ENCODE measurements around a stretch of chr2.

DNA sequence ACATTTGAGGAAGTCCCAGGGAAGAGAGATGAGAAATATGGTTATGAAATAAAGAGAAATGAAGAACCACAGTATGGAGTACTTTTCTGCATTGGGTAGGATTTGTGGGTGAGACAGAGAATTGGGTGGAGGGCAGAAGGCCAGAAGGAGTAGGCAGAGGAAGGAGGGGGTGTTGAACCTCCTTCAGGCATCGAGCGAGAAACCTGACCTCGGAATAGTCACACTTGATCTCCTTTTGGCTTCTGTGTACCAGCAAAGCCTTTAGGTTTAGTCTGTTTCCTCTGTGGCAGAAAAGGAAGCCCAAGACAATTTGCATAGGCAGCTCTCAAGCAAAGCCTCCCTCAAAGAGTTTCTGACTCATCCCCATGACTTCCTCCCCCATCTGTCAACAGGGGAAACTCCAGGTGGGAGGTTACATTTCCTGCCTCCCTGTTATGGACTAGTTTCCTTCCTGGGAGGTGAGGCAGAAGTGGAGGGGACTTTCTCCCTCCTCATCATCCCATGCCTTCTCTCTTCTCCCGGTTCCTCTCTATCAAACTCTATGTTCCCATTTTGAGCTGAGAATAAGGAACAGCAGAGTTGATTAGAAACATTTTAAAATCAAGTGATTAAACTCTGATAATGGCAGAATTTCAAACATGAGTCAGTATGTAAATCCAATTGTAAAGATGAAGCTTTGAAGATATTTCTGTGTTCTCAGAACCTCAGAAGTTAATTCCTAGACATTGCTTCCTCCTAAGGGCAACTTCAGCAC is 46.0 kb downstream of the QPCT start:
- PRO-cap = no peak

DNA sequence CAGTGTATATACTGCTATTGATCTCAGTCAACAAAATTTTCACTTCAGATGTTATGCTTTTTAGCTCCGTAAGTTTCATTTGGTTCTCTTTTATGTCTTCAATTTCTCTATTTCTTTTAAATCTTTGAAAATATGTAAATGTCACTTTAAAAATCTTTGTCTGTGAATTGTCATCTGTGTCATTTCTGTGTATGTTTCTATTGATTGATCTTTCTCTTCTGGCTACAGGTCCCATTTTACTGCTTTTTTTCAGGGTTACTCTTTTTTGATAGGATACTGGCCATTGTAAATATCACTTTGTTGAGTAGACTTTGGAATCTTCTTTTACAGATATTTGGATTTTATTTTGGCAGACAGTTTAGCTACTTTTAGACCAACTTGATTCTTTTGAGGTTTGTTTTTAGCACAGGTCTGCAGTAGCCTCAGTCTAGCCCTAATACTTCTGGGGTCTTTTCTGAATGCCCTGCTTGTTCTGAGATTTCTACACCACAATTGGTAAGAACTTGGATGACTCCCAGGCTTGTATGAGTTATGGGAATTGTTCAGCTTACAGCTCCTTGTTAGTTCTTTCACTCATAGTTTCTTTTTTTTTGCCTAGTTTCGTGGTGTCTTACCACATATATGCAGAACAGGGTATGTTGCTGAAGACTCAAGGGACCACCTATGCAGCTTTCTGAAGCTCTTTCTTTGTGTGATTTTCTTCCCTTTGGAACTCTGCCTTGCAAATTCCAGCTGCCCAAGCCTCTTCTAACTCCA is 122.2 kb downstream of the QPCT start:
- PRO-cap = unidirectional peak, plus-strand start at position 397 of the sequence

- PRO-cap = no peak
Observed at GRCh38 chr2:37614068-37614512, 57.4 kb downstream of the CDC42EP3 start.

- PRO-cap = no peak
Observed at GRCh38 chr2:37646018-37646378, 25.4 kb downstream of the CDC42EP3 start.

DNA sequence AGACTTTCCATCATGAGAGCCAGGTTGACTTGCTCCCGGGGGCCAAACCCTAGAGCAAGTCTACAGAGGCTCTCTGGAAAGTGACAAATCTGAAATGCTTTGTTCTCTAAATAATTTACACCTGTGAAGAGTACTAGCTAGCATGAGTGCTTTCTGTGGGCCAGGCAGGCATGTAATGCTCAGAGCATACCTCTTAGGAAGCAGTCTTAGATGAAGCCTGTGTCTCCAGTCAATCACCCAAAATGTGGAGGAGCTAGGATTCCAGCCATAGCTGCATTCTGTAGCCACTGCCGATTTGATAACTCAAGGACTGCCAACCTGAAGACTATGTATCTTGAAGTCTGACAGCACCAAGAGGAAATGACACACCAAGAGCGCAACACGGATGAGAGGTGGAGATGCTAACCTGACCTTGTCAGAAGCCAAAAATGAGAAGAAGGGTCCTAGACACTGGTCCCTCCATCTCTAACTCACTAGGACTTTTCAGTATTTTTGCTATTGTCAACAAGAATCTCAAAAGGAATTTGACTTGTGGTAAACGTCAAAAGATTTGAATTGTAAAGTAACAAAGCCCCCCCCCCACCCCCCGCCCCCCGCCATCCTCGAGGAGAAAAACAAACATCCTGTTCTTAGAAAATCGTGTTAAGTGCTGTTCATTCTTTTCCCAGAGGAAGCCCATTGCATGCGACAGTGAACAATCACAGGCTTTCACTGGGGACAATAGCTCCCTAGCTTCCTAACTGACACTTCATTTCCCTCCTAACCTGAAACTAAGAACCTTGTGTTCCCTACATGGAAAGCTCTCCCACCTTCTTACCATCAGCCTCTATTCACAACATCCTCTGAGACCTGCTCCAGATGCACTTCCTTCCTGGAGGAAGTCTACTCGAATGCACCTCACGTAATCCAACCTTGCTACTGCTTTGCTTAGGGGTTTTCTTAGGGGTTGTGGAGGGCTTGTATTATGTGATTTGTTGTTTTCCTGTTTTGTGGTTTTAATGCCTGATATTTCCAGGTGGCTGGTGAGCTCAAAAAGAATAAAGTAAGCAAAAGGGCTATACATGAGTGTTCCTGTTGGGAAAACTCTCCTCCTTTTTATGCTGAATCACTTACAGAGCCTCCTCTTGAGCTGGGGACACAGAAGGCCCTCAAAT is 14.7 kb downstream of the CDC42EP3 start:
- PRO-cap = no peak

DNA sequence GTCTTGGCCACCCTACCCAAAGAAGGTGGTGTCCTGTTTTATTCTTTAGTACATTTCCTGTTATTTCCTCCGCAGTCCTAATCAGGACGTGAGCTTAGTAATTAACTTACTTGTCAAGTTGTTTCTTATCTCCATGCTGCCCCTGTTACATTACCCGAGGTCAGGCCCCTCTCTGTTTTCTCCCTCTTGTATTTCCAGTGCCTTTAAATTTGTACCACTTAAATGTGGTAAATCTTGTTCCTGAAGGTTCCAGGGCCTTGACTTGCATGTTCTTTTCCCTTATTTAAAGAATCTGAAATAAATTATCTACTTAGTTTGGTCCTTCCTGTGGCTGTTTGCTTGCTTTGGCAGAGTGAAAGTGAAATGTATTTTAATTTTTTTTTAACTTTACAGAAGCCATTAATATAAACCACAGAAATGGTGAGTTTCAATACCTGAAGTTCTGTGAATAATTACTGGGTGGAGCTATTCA is 73.5 kb upstream of the RMDN2 start:
- PRO-cap = no peak

DNA sequence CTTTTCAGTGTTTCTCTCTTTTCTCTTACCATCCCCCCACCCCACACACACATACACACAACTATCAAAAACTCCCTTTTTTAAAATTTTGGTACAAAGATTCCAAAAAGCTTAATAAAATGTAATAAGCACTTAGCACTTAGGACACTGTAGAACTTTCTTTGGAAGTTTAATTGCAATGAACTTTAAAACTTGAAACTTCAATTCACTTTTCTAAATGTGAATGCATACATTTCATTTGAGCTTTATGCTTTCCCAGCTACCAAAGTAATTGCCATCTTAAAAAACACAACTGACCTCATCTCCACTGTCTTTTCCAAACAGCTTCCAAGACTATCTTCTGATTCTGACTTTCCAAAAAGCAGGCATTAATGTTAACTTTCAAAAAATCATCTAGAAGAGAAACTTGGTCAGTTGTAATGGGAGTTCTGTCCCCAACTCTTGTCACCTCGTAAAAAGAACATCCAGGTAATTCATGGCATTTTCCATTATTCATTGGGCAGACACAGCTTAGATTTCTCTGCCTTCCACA is 7.0 kb downstream of the CYP1B1 start:
- PRO-cap = no peak

- PRO-cap = no peak
Observed at GRCh38 chr2:38070300-38071034, 5.5 kb downstream of the CYP1B1 start.

DNA sequence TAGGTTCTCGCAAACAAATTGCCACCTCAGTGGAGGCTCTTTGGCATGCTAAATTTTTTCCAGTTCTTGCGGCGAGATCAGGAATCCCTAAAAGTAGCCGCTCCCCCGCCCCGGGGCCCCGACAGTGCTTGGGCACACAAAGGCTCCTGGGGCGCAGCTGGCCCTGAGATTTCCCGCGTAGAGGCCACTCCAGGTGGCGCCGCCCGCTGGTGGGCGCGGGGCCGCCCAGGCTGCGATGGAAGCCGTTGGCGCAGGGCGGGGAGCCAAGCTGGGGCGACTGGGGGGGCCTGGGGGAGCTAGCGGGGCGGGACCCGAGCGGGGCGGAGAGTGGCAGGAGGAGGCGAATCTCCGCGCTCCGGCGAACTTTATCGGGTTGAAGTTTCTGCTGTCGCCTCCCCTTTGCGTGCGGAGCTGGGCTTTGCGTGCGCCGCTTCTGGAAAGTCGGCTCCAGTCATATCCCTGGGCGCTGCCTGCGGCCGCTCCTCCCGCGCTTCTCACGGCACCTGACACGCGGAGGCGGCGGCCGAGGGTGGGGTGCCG is 702 bp upstream of the CYP1B1 start:
- PRO-cap = bidirectional peak, plus-strand start at position 450 of the sequence, minus-strand start at position 165 of the sequence

DNA sequence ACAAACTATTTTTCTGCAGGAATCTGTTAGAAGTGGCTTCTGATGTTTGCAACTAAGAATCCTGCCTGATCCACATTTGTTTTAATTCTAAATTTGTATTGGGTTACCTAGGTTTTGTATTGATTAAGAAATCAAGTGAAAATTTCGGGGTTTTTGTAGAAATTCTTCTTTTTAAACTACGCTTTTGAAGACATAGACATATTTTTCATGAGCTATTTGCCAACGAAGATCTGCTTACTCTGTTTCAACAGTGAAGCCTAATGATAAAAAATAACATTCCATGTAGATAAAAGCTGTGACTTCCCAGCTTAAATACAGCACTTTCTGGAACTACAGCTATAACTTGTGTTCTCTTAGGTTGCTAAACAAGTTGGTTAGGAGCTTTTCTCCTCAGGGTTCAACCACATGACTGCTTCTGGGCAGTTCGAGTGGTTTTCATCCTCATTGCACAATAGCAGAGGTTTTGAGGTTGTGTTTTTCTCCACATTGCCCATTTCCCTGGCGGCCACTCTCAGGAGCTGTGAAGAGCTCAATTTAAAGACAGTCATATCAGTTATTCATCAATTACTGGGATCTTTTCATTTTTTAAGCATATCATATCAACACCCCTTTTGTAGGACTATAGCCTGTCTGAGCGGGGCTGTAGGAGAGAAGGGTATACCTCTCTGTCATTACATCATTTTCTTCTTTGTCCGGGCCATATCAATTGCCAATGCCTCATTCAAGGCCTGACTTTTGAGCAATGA is 102.1 kb upstream of the CYP1B1 start:
- PRO-cap = bidirectional peak, plus-strand start at position 493 of the sequence, minus-strand start at position 326 of the sequence

- PRO-cap = no peak
Observed at GRCh38 chr2:38446922-38447671, 70.0 kb upstream of the ATL2 start.

DNA sequence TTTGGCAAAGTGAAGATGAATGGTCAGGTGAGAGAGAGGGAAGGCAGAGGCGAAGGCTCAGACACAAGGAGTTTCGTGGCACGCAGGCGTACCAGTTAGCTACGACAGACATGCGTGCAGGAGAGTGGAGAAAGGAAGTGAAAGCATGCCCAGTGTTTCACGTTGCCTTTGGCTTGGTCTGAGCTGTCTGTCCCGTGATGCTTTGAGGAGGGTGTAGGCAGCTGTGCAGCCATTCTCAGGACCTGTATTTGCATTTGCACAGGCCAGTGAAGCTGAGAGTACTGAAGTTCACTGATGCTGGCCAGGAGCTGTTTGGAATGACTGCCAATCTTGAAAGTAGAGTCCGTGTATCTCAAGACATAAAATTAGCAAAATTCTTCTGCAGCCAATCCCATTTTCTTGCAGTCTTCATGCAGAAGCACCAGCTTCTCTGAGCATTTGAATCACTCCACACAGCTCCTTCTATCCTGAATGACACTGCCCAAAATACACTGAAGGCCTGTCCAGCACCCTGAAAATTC is 69.4 kb downstream of the HNRNPLL start:
- PRO-cap = no peak

GRCh38 chr2:38601092-38601367 is 1.7 kb downstream of the HNRNPLL start:
- PRO-cap = no peak

GRCh38 chr2:38601400-38601882 is 1.3 kb downstream of the HNRNPLL start:
- PRO-cap = no peak

DNA sequence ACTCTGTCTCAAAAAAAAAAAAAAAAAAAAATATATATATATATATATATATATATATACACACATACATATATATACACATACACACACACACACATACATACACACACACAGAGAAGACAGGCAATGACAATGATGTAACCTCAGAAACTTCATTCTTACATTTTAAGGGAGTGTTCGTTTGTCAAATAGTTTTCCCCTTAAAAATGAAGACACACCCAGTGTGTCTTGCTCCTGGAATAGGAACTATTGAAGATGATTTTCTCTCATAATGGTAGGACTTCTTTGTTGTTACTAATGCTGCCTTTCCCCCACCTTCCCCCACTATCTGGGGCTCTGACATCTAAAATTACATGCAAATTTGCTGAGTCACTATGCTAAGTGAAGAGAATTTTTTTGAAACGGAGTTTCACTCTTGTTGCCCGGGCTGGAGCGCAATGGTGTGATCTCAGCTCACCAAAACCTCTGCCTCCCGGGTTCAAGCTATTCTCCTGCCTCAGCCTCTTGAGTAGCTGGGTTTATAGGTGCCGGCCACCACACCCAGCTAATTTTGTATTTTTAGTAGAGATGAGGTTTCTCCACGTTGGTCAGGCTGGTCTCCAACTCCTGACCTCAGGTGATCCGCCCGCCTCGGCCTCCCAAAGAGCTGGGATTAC is 48.1 kb downstream of the DHX57 start:
- PRO-cap = no peak

- PRO-cap = no peak
Observed at GRCh38 chr2:38995125-38995608, 105.5 kb downstream of the ARHGEF33 start.

DNA sequence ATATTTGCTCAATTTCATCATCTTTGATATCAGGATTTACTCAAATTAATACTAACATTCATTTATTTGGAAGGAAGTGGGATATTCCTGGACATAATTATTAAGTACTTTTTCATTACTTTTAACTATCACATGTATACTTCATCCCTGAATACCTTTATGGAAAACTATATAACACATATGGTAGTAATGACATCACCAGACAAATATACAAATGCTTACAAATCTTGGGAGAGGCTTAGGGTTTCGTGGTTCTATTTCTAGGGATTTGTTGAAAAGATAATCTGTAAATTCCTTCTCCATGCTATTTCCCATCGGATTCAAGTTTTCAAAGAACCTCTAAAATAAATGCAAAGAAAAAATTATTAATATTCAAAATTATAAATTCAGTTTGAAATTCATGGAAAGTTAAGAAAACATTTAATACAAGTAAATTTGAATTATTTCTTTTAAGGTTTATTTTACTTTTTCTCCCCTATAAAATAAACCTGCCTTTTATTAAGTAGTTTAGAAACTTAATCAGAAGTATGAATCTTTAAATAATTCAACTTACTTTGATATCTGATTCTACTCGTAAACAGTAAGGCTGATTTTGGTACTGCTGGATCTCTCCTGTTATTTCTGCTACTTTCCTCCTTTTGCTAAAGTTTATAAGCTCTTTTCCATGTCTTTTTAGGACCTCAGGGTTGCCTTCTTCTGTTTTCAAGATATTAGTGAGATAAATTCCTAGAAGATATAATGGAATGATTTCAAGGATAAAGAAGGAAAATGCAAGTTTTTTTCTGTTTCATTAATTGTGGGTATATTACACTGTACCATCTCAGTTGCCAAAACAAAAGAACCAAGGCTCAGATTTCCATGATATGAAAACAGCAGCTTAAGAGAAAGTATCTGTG is 107.3 kb downstream of the ARHGEF33 start:
- PRO-cap = no peak

- PRO-cap = no peak
Observed at GRCh38 chr2:39051799-39052528, 68.9 kb downstream of the SOS1 start.

DNA sequence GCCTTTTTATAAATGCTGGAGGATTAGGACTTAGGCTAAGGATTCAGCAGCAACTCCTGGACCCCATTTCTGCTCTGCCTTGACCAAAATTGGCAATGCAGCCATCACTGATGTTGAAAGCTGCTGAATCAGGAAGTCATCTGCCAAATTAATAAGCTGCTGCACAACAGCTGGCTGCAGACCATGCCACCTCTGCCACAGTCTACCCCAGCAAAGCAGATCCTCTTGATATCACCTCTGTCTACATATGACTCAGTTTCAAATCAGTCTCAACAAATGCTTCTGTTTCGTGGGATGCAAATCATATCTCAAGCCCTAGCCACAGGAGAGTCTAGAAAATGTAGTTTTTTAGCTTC is 7.1 kb upstream of the SOS1 start:
- PRO-cap = no peak

- PRO-cap = bidirectional peak, plus-strand start at chr2:39505086, minus-strand start at chr2:39504952
Observed at GRCh38 chr2:39504084-39505254, 67.4 kb upstream of the MAP4K3 start.

Measured in left lobe of liver (tissue), 1 donor.